Type B pancreatic cell (in vitro differentiated cells): Measurements from ENCODE around the gene ABCA10.

GRCh38 chr17:68035180-68035626 is 332 bp upstream of the KPNA2 start:
- PRO-cap, result bidirectional peak, plus-strand start at chr17:68035735, minus-strand start at chr17:68035404

GRCh38 chr17:68123330-68124039 is 88.0 kb downstream of the KPNA2 start:
- PRO-cap, result no peak

DNA sequence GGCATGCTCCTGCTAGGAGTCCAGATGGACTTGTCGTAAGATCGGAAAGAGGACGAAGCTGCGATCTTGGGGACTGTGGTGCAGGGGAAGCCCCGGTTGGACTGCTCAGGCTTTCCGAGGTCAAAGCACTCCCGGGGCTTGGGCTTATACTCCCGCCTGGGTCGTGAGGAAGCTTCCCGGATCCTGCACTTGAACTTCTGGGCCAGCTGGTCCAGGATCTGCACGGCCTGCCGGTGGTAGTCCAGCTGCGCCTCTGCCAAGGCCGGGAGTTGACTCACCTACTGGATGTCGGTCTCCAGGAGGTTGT is 99.1 kb downstream of the KPNA2 start:
- PRO-cap, result unidirectional peak, minus-strand start at position 255 of the sequence

GRCh38 chr17:68168639-68169108 is 79.2 kb upstream of the AMZ2 start:
- PRO-cap, result no peak

- PRO-cap, result no peak
Observed at GRCh38 chr17:68386108-68386808, 71.0 kb downstream of the WIPI1 start.

DNA sequence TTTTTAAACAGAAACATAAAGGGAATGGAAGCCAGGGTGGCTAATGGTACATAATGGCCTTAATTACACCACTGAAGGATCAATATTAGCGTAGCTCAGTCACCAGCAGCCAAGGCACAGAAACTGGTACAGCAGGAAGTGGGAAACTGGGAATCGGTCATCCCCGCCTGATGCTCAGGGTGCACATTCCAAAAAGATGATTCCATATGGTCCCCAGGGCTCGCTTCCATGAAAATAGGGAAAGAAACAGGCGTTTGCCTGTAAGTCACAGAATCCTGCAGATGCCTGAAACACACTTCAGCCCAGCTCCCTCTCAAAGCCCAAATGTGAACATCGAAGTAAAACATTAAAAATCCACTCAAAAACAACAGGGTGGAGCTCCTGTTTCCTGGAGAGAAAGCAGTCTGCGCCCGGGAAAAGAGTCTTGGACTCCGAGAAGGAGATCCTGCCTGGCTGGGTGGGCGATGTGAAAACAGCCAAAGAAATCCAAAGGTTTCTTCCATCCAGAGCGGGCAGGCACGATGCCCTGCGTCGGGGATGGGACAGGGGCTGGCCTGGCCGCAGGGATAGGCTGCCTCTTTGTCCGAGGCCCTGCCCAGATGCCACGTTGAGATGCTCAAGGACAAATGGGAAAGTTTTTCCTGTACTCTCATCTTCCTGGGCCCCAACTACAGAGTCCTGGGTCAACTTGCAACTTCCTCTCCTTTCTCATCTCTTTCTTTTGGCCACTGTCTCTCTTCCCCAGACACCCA is 858 bp downstream of the WIPI1 start:
- PRO-cap, result bidirectional peak, plus-strand start at position 268 of the sequence, minus-strand start at position 81 of the sequence; bidirectional peak, plus-strand start at position 652 of the sequence, minus-strand start at position 523 of the sequence

DNA sequence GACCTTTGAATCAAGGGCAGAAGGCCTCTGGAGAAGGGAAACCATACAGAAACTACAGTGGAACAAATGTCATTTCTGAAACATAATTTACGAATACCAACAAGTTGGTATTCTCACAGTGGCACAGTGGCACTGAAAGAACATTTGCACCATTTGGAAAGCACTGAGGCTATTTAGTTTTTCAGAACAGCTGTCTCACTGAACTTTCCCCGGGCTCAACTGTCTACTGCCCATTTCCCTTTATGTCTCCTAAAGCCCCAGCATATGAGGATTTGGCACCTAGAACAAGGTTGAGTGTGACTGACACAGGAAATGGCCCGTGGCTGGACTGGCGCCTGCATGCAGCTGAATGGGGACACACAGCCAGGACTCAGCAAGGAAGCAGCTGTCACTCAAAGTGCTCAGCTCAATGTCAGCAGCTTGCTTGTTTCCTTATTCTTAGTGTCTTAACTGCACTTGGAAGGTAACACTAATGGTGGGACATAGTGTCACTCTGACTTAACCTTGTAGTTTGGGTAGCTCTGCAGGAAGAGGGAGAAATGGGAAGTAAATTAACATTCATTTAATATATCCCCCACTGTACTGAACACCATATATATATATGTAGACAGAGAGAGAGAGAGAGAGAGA is 2.6 kb upstream of the PRKAR1A start:
- PRO-cap, result no peak

DNA sequence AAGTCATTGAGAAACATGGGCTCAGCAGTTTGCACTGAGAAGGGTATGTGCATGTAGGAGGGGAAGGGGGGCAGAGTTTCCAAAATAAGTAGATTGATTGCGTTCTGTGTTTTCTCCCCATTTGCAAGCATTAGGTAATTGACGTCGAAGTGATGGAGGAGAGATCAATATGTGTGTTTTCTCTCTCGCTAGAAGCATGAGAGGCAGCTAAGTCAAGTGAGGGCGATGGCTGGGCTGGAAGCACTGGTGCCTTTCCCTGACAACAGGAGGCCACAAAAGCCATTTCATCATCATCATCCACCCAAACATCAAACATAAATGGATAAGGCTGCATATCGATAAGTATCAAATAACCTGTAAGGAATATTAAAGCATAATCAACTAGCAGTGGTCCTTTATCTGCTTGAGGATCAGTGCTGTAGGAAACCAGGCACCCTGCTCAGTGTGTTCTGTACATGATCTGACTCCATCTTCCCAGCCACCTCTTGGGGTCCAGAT is 18.9 kb downstream of the FAM20A start:
- PRO-cap, result no peak

- PRO-cap, result no peak
Observed at GRCh38 chr17:68613709-68614390, 12.7 kb upstream of the FAM20A start.

- PRO-cap, result no peak
Observed at GRCh38 chr17:68908884-68909498, 46.2 kb downstream of the ABCA8 start.

DNA sequence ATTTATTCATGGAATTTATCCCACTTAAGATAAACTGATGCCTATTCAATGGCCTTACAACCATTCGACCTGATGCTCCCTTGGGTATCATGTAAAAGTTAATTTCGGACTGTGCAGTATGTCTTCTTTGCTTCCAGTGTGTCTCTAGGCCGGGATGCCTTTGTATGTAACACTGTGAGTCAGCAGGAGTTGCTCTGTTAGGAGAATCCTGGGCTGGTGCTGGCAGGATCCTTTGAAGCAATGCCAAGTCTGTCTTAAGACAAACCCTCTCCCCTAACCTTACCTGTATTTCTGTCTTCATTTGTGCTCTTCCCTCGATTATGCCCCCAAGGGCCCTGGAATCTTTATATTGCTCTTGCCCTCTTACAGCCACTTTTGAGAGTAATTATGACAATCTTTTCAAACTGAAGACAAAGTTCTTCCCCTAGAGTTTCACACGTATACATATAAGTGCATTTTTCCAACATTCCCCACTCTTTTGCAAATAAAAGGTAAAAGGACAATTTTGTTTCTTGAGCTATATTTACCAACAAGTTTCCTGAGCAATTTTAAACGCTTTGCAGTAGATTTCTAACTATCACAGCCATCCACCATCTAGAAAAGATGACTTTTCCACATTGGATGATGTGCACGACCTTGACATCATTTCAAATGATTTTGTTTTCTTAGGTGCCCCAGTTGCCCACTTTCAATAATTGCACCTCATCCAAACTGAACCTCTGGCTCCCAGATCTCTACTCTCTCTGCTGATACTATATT is 38.1 kb upstream of the ABCA8 start:
- PRO-cap, result no peak

DNA sequence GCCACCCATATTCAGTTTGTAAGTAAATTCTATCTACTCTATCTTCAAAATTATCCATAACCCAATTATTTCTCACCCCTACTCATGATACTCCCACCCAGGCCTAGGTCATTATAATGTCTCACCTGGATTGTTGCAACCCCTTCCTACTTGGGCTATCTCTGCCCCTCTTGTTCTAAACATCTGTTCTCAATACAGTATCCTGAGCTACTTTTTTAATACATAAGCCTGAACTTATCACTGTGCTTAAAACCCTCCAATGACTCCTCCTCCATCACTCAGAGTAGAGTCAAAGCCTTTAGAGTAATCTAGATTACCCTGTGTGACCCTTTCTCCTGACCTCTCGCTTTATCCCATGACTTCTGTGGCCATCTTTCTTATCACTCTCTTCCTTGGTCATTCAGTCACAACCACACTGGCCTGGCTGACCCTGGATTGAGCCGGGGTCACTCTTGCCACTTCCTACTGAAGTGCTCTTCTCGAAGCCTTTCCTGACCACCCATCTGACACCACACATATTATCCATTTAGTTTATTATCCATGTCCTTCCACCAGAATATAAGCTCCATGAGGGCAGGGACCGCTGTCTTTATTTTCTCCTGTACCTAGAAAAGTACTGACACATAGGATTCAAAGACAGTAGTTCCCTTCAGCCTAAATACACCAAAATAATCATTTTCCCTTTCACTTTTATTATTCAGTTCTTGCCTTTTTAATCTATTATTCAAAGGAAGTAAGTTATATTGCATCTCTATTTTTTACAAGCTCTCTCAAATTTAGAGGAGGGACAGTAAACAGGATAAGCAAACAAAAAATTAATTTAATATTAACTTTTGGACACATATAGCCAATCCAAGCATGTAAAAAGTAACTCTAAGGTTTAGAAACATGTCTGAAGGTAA is 28.0 kb upstream of the ABCA9 start:
- PRO-cap, result no peak

GRCh38 chr17:69130573-69131219 is 11.0 kb downstream of the ABCA6 start:
- PRO-cap, result no peak

- PRO-cap, result no peak
Observed at GRCh38 chr17:69228437-69229164, at the start of gene ABCA10. TSS of gene ABCA10 (minus strand) at chr17:69228824.

DNA sequence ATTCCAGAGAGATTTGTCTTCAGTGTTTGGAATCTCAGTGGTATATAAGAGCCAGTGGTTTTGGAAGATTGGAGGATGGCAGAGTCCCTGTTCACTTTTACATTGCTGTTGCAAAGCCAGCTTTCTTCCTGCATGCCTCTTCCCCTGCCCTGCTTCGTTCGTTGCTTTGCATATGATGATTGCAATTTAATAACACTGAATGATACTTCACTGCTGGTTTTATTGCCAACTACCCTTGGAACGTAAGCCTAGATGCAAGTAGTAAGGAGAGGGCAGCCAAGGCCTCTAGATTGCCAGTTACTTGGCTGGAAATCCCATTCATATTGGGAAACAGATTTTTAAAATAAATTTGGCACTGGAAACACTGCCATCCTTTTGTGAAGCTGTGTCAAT is 86.3 kb downstream of the MAP2K6 start:
- PRO-cap, result no peak

DNA sequence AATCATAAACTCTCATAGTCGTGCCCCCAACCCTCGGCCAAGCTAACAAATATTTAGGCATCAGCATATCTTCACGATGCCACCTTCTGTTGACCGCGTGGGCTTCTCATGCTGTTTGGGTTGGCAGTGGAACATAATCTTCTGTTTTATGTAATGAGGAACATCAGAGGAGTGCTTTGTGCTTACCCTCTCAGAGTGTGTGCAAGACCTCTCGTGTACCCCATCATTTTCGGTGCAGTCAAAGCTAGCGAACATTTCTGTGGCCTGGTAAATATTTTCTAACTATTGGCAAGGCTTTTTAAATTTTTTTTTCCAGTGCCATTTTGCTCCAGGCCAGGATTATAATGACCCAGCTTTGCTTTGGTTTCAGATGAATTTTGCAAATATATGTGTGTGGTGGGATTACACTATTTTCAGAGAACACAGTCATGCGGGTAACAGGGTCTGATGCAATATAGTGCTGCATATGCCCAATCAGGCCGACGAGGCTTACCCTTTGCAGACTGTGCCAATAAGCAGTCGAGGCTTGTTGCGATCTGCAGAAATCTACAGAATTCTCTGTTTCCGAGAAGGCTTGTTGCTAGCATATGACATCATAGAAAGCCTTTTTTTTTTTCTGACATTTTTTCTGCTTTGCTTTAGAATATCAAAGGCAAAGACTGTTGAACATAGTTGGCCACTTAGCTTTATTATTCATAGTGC is 86.9 kb downstream of the MAP2K6 start:
- PRO-cap, result no peak

DNA sequence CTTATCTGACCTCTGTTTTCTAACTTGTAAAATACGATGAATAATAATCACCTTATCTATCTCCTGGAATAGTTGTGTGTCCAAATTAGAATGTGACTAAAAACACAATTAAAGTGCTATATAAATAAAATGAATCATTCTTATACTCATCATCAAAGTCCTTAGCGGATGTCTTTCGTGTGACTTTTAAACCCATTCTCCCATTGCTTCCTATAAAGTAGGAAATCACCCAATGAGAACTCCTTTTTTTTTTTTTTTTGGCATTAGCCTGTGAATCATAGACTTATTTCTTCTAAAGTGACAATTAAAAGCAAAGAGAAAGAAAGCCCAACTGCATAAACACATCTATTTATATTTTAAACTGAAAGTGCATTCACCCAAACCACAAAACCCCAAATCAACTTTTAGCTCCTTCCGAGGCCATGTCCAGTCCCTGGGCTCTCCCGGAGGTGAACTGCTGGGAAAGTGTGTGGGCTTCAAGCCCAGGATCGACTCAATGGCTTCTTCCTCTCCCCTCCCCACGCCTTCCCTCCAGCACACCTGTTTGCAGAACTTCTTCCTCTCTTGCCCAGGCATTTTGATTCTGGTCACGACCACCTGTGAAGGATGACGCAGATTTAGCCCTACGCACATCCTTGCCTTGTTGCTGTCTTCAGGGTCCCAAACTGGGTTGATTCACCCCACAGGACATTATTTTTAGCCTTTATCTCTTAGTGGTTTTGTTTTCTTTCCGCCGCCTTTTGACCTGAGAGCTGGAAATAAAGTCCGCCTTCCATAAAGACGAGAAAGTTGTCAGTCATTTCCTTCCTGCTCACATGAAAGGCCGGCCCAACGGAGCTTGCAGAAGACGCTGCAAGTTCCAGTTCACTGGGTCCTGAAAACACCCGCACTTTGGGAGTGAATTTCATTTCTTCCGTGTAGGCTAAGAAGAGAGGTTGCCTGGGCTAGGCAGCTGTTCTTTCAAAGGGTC is 166.8 kb downstream of the MAP2K6 start:
- PRO-cap, result no peak

- PRO-cap, result no peak
Observed at GRCh38 chr17:69900596-69901018, 174.4 kb upstream of the KCNJ16 start.

- PRO-cap, result no peak
Observed at GRCh38 chr17:70053378-70054226, 21.4 kb upstream of the KCNJ16 start.

- PRO-cap, result no peak
Observed at GRCh38 chr17:70169736-70170404, 538 bp downstream of the KCNJ2 start.